ENCODE measurements around the gene RAB7A.

DNA sequence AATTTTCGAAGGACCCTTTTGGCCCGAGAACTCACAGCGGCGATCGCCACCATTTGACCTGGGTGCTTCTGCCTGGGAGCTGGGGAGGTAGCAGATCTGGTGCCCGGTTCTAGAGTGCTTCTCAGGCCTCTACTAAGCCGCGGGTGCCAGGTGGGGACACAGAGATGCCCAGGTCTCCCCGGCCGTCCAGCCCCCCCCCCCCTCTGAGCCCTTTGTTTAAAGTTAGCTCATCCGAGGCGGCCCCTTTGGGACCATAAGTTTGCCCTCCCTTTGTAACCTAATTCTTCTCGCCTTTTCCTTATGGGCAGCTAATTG is 2.0 kb downstream of the GATA2 start:
- PRO-cap, 3 experiments, result no peak in any of the 3 experiments

GRCh38 chr3:128547248-128548084 is 54.5 kb upstream of the GATA2 start:
- PRO-cap, 3 experiments, result no peak in any of the 3 experiments

GRCh38 chr3:128549190-128549745 is 56.3 kb upstream of the GATA2 start:
- PRO-cap, 3 experiments, result no peak in any of the 3 experiments

GRCh38 chr3:128608024-128608745 is 42.4 kb downstream of the RPN1 start:
- PRO-cap, 3 experiments, result peak in 3 of 3 experiments; most common plus-strand start chr3:128608255 (in 1); most common minus-strand start chr3:128608214 (in 1)

DNA sequence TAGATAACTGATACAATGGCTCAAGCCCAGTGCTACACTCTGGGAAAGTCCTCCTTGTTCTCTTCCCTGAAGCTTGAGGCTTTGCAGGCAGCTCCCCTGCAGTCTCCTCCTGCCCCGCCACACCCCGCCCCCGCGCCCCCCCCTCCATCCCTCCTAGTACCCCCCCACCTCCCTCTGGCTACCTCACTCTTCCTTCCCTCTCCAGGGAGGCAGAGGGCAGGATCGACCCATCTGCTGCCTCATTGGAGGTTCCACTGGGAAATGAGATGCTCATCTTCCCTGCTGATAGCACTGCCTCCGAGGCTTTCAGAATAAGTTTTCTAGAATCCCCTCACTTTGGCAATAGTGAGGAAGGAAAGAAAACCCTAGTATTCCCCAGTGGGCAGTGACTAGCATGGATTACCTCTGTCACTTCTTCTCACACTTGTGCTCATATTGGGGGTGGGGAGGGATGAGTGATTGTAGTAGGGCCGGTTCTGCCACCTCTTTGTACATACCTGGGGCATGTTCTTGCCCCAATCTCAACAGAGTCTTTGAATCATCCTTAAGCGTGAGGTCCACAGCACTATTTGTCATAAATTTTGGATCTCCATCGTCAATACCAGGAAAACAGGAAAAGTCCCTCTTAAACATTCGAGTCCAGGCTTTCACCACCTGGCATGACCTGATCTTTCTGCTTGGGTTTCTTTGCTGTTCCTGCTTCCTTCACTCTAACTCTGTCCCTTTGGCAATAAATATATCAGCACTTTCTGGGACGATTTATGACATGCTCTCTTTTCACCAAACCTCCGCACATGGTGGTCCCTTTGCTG is 16.2 kb upstream of the RAB7A start:
- PRO-cap, 3 experiments, result peak in 1 of 3 experiments; most common plus-strand start position 186 of the sequence (in 1); most common minus-strand start position 75 of the sequence (in 1)

DNA sequence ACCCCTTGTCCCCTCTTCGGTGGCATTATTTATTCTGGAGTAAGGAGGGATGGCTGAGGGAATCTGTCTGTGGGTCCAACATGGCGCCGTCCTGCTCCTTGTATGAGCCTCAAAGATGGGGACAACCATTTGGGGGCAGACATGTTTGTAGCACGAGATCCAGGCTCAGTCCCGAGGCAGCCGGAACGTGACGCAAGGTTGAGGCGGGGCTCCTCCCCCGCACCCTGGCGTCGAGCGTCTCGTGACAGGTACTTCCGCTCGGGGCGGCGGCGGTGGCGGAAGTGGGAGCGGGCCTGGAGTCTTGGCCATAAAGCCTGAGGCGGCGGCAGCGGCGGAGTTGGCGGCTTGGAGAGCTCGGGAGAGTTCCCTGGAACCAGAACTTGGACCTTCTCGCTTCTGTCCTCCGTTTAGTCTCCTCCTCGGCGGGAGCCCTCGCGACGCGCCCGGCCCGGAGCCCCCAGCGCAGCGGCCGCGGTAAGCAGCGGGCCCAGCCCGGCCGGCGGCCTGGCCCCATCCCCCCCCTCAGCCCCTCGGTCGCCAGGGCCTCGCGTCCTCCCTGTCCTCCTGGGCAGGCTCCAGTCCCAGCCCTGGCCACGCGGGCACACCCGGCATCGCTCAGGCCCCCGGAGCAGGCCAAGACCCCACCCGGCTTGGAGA is at the start of gene RAB7A:
TSS of gene RAB7A (plus strand) at position 298 of the 657 bp plus-strand sequence.
- PRO-cap, 3 experiments, result peak in 3 of 3 experiments; most common plus-strand start position 308 of the sequence (in 2); most common minus-strand start position 104 of the sequence (in 3)

- PRO-cap, 3 experiments, result no peak in any of the 3 experiments
Observed at GRCh38 chr3:128791173-128792076, 65.4 kb downstream of the RAB7A start.

DNA sequence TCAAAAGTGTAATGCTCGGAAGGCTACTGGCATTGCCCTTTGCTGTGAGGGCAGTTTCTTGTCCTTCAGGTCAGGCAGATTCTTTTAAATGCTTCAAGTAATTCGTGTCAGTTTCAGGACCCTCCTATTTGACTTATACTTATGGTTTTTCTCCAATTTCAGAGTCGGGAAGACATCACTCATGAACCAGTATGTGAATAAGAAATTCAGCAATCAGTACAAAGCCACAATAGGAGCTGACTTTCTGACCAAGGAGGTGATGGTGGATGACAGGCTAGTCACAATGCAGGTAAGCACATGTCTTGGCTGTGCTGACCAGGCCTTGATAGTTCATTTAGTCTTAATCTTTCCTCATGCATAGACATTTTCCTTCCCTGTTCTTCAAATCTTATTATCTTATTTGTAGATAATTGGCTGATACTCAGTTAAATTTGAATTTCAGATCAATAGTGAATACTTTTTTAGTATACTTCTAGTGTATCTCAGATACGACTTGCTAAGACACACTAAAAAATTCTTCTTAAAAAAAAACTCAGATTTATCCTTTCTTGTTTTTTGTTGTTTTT is 71.9 kb downstream of the RAB7A start:
- PRO-cap, 3 experiments, result no peak in any of the 3 experiments

DNA sequence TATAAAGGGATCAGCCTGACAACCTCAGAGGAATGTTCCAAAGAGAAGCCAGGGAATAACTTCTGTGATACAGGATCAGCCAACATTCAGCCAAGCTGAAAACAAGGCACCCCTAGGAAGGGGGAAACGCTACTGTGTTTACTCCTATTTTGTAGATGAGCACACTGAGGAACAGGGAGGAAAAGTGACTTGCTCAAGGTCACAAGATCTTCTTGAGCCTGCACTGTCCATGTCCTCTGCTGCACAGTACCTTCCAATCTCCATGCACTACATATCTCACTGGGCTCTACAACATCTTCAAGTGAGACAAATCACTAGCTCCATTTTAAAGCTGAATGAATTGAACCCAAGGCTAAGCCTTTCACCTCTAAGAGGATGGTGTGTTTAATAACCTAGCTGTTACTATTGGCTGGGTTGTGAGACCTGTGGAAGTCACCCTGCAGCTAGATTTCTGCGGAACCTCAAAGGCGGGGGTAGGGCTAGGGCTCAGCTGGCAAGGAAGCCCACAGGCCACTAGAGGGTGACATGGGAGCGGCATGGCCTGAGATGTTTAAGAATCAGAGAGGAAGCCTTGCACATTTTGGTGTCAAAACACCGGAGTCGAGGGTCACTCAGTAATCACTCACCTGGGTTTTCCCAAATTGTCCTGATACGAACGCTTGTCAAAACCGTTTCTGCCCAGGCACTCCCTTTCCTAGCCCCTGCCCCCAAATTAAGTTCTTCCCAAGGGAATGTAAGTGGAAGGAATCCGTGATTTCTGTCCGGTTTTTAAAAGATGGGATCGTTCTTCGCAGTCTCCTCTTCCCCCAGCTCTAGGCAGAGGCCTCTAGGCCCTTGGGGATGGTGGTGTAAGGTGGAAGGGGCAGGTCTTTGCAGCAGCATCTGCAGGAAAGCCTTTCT is 3.9 kb upstream of the ACAD9 start:
- PRO-cap, 3 experiments, result no peak in any of the 3 experiments

GRCh38 chr3:128878441-128879318 is 740 bp upstream of the ACAD9 start:
- PRO-cap, 3 experiments, result peak in 3 of 3 experiments; most common plus-strand start chr3:128878990 (in 3); most common minus-strand start chr3:128878935 (in 2)

- PRO-cap, 3 experiments, result no peak in any of the 3 experiments
Observed at GRCh38 chr3:128998518-128998987, 2.6 kb upstream of the EFCC1 start.

DNA sequence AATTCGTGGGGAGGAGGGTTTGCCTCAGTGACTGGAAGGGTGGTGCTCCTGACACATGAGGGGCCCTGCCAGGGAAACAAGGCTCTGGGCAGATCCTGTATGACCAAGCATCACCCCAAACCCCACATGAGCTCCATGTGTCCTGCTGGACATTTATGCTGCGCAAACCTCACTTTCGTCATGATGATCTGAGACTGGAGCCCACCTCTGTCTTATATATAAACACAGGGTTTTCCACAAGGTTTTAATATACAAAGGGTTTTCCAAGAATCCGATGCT is 19.9 kb downstream of the EFCC1 start:
- PRO-cap, 3 experiments, result peak in 1 of 3 experiments; most common minus-strand start position 128 of the sequence (in 1)

DNA sequence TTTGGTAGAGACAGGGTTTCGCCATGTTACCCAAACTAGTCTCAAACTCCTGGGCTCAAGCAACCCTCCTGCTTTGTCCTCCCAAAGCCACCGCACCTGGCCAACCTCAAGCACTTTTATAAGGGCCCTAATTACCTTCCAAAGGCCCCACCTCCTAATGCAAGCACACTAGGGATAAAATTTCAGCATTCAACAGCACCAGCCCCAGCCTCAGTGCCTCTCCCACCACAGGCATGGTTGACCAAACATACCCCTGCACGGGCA is 4.1 kb downstream of the GP9 start:
- PRO-cap, 3 experiments, result no peak in any of the 3 experiments

GRCh38 chr3:129087819-129088330 is 27.3 kb downstream of the GP9 start:
- PRO-cap, 3 experiments, result no peak in any of the 3 experiments

DNA sequence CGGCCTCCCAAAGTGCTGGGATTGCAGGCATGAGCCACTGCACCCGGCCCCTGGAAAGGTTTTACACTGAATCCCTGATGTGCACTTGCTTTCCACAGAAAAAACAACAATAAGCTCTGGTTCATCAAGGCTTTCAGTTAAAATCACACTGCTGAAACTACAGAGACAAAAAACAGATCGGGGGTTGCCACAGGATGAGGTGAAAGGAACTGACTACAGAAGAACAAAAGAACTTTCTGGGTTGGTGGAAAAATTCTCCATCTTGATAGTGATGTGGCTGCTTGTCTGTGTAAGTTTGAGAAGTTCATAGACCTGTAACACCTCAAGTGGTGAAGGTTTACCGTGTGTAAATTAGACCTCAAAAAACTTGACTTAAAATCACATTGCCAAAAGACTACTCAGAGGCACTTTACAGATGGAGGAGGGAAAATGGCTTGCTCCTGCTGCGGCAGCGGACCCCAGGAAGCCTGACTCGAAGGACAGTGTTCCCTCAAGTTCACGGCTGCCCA is 2.8 kb downstream of the RAB43 start:
- PRO-cap, 3 experiments, result no peak in any of the 3 experiments

DNA sequence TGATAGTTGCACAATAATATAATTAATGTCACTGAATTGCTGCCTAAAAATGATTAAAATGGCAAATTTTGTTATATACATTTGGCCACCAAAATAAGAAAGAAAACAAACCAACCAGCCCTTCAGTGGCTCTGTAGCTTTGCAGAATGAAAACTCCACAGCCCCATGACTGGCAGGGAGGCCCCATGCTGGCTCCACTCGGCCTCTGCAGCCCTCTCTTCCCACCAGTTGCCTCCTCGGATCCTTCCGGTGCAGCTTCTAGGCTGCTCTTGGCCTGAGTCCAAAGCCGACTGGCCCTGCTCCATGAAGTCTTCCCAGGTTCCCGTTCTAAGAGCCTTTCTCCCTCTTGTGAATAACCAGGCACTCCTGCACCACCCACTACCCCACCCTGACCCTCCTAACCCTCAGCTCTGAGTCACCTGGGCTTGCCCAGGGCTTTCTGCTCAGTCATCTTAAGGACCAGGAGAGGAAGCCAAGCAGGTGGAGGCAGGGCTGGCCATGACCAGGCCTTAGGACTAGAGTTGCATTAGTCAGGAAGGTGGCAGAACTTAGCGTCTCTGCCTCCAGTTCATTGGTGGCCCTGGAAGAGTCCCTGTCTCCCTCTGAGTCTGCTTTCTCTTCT is 28.0 kb upstream of the CNBP start:
- PRO-cap, 3 experiments, result no peak in any of the 3 experiments

GRCh38 chr3:129233288-129234020 is 16.0 kb upstream of the COPG1 start:
- PRO-cap, 3 experiments, result no peak in any of the 3 experiments

DNA sequence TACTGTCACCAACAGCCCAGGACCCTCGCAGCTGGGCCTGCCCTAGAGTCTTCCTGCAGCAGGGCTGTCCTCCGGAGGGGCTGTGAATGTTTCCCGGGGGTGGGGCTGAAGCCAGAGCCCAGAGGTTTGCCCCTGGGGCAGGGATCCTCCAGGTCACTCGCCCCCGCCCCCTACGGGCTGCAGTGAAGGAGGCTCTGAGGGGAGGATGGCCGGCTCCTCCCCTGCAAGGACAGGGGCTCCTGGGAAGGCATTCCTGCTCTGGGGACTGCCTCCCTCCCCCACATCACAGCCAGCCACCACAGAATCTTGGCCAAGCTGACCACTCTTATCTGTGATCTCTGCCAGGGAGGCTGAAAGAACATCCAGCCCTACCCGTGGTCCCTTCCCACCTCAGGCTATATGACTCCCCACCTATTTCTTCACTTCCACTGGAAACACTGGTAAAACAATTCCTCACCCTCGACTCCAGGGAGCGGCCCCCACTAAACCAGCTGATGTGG is 28.5 kb upstream of the H1-10 start:
- PRO-cap, 3 experiments, result no peak in any of the 3 experiments

DNA sequence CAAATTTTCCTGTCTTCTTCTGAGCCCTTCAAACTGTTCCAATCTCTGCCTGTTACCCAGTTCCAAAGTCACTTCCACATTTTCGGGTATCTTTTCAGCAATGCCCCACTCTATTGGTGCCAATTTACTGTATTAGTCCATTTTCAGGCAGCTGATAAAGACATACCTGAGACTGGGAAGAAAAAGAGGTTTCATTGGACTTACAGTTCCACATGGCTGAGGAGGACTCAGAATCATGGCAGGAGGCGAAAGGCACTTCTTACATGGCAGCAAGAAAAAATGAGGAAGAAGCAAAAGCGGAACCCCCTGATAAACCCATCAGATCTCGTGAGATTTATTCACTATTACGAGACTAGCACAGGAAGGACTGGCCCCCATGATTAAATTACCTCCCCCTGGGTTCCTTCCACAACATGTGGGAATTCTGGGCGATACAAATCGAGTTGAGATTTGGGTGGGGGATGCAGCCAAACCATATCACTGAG is 49.1 kb upstream of the H1-10 start:
- PRO-cap, 3 experiments, result no peak in any of the 3 experiments

GRCh38 chr3:129397885-129398883 is 30.3 kb downstream of the EFCAB12 start:
- PRO-cap, 3 experiments, result no peak in any of the 3 experiments

Measured in Metastatic Breast Carcinoma in the Ovary (tissue), 3 donors.